ENCODE measurements around the gene SLX9.

GRCh38 chr21:44871479-44871867 is 2.0 kb downstream of the PTTG1IP start:
- PRO-cap, result no peak
- RAMPAGE, long total RNA, result no peak

DNA sequence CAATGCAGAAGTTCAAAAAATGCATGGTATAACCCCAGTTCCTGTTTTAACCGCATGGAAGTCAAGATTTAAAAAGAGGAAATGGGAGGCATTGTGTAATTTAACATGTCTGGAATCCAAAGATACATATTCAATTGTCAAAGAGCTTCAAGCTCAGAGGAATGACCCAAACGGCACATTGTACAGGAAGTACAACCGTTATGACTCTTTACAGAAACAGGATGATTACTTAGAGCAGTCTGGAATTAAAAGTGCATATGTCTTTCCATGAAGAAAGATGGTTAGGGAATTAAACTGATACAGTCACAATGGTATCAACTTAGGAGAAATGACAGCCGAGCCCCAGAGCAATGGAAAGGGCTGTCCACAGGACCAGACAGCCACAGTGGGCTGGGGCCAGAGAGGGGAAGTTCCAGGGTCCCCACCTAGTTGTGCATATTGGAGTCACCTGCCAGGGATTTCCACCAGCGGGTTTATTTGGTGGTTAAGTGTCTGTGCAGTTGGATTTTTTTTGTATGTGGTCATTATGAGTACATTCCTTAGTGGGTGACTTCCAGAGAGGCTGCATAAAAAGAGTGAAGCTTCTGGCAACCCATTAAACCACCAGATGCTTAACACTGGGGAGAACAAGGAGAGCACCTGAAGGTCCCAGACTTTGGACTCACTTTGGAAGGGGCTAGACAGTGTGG is 7.6 kb upstream of the PTTG1IP start:
- PRO-cap, result no peak
- RAMPAGE, long total RNA, result no peak

- PRO-cap, result no peak
- RAMPAGE, long total RNA, result no peak
Observed at GRCh38 chr21:44892859-44893121, 19.3 kb upstream of the PTTG1IP start.

- PRO-cap, result no peak
- RAMPAGE, long total RNA, result no peak
Observed at GRCh38 chr21:44903385-44903949, 17.2 kb downstream of the ITGB2 start.

DNA sequence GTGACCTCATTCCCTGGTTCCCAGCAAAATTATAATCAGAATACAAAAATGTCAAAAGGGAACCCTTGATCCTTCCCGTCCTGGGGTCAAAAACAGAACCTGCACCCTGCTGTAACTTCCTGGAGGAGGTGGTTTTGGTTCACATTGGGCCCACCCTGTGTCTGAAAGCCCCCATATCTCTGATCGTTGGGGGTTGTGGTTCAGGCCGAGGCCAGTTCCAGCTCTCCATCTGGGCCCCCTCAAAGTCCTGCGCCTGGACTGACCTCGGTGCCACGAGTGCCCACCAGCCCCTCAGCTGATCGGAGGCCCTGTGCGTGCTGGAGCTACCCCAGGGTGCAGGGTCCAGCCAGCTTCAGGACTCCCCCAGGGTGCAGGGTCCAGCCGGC is 8.2 kb downstream of the ITGB2 start:
- PRO-cap, result no peak
- RAMPAGE, long total RNA, result no peak

GRCh38 chr21:44923349-44924090 is 2.8 kb upstream of the ITGB2 start:
- PRO-cap, result no peak
- RAMPAGE, long total RNA, result no peak

- PRO-cap, result no peak
- RAMPAGE, long total RNA, result no peak
Observed at GRCh38 chr21:44924796-44925491, 4.2 kb upstream of the ITGB2 start.

GRCh38 chr21:44939410-44940736 is at the start of gene SLX9:
TSS of gene SLX9 (plus strand) at chr21:44940029.
- PRO-cap, result bidirectional peak, plus-strand start at chr21:44940036, minus-strand start at chr21:44939876
- RAMPAGE, long total RNA, result no peak

DNA sequence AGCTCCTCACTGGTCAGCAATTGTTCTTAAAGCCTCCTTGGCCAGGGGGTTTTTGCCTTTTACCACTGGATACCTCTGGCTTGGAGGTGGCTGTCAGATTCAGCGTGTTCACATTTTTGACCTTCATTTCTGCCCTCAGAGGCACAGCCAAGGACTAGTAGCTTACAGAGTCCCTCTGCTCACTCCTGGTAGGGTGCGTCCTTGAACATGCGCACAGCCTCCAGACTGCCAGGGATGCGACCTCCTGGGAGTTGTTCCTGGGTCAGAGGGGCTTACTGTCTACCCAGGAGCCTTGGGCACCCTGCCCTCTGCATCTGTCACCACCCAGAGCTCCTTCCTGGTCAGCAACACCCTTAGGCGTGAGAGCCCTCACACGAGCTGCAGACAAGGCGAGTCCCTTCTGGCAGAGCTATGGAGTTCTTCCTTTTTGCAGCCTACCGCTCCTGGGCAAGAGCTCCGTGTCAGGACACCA is 1.7 kb downstream of the SLX9 start:
- PRO-cap, result no peak
- RAMPAGE, long total RNA, result no peak

GRCh38 chr21:45067689-45068188 is 6.6 kb upstream of the ADARB1 start:
- PRO-cap, result no peak
- RAMPAGE, long total RNA, result no peak

GRCh38 chr21:45073265-45074008 is 943 bp upstream of the ADARB1 start:
- PRO-cap, result no peak
- RAMPAGE, long total RNA, result no peak

- PRO-cap, result no peak
- RAMPAGE, long total RNA, result no peak
Observed at GRCh38 chr21:45075223-45075893, 978 bp downstream of the ADARB1 start.

DNA sequence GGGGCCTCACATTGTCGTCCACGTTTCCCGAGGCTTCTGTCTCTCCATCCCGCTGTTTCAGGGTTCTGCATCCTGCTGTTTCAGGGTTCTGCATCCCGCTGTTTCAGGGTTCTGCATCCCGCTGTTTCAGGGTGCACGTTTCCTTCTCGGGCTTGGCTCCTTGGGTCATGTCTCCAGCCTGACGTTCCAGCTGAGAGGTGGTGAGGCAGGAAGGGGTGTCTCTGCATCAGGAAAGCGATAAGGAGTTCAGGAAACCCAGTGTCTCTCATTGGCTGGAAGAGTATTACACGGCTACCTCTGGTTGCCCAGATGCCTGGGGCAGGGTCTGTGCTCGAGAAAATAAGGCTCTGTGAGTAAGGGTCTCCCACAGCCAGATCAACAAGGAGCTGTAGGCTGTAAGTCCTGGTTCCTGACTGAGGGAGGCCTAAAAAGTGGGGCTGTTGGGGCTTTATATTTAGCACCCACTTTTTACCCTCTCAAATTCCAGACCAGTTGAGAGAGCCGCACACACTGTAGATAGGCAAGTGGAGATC is 21.2 kb downstream of the ADARB1 start:
- PRO-cap, result no peak
- RAMPAGE, long total RNA, result no peak

DNA sequence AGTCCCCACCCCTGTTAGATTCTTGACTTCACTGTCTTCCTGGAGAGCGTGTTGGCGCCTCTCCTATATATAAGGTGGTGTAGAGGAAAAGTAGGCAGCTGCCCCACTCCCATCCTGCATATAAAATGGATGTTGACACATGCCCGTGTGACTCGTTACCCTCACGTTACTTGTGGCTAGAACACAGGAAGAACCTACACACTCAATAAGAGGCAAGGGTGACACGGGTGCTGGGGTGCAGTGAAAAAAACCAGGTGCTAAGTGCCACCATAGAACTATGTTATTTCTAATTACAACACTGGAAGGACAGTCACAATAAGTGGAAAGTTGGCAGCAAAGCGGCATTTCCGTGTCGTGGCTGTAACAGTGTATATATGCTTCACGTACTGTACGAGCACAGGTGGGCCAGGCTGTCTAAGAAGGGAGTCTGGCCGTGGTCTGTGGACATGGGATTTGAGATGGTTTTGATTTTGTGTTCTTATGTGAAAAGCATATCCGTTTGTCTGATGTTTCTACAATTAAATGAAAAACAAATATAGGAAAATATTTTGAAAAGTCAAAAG is 60.8 kb downstream of the POFUT2 start:
- PRO-cap, result no peak
- RAMPAGE, long total RNA, result no peak

GRCh38 chr21:45267037-45267326 is 20.7 kb downstream of the POFUT2 start:
- PRO-cap, result no peak
- RAMPAGE, long total RNA, result no peak

DNA sequence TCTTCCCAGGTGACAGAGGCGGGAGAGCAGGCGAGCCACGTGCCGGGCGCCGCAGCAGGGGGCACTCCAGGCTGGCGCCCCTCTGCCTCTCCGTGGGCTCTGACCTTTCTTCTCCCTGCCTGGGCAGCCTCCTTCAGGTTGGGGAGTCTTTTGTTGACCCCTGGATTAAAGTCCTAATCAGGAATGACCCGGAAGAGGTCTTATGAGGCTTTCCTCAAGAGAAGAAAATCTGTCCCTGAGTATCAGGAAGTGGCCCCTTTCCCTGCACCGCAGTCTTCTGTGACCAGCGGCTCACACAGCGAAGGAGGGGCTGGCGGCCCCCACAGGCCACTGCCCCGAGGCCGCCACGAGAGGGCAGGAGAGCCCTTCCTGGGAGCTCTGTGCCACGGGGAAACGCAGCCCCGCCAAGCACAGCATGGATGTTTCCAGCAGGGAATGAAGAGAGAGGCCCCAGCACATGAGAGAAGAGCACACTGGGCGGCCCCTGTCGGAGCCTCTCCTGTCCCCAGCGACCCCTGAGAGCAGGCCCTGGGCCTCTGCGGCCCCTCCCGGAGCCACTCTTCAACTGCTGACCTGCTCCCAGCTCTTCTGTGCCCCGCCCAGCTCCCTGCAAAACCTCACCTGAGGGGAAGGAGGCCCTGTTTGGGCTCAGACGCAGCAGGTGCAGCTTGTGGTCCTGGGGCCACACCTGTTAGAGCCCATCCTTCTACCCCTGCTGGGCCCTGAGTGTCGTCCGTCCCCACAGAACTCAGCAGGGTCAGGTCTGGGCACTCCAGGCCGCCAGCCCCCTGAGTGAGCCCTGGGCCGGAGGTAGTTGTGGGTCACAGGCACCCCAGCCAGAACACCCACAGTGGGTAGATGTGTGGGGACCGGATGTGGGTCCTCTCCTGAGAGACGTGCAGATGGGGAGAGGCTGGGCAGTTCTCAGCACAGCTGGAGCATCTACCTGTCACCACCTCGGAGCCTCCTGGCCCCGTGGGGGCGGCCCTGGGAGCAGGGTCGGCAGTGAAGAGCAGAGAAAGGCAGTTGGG is 4.9 kb upstream of the POFUT2 start:
- PRO-cap, result no peak
- RAMPAGE, long total RNA, result no peak

DNA sequence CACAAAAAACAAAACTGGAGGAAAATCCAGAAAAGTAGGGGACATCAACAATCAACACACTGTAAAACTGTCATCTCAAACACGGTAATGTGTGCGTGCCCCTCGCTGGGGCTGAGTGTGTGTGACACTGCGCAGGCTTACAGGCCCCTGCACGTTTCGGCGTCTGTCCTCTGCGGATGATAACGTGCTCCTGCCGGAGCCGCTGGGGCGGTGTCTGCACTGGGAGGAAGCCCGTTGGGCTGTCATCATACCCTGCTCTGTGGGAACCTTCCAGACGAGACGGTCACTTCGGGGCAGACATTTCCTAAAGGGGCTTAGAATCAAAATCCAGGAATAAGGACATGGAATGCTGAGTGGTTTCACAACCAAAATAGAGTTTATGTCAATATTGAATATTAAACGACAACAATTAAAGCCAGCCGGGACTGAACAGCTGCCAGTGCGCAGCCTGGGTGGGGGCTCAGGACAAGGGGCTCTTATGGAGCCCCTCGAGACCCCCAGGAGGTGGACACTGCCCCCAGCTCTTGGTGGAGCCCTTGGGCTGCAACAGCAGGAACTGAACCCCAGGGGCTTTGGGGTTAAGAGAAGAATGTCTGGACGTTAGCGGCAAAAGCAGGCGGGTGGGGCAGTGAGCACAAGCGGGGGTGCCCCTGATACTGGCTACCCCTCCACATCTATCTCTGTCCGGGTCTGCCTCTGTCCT is 11.9 kb upstream of the POFUT2 start:
- PRO-cap, result no peak
- RAMPAGE, long total RNA, result no peak

DNA sequence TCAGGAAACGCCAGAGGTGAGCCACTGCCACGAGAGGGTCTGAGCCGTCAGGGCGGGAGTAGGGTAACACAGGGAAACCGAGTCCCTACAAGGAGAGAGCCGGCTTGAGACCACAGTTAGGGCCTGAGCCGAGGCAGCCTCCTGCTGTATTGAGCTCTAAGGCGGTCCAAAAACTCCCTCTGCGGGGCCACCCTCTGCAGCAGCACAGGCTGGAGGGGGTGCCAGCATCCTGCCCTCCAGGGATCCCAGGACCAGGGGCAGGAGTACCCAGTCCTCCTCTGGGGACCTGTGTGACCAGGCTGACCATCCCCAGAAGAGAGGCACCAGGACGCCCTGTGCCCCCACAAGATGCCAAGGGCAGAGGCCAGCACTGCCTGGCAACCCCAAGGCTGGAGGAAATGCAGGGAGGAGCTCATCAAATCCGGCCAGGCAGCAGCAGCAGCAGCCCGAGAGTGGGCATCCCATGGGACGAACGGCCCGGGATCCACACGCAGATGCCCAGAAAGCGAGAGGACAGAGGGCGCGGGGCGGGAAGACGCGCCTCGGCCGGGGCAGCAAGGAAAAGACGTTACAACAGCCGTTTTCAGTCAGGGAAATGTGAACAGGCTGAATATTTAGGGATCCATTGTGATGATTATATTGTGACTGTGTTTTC is 57.2 kb upstream of the COL18A1 start:
- PRO-cap, result no peak
- RAMPAGE, long total RNA, result no peak

- PRO-cap, result no peak
- RAMPAGE, long total RNA, result no peak
Observed at GRCh38 chr21:45408825-45409398, 3.9 kb downstream of the COL18A1 start.

DNA sequence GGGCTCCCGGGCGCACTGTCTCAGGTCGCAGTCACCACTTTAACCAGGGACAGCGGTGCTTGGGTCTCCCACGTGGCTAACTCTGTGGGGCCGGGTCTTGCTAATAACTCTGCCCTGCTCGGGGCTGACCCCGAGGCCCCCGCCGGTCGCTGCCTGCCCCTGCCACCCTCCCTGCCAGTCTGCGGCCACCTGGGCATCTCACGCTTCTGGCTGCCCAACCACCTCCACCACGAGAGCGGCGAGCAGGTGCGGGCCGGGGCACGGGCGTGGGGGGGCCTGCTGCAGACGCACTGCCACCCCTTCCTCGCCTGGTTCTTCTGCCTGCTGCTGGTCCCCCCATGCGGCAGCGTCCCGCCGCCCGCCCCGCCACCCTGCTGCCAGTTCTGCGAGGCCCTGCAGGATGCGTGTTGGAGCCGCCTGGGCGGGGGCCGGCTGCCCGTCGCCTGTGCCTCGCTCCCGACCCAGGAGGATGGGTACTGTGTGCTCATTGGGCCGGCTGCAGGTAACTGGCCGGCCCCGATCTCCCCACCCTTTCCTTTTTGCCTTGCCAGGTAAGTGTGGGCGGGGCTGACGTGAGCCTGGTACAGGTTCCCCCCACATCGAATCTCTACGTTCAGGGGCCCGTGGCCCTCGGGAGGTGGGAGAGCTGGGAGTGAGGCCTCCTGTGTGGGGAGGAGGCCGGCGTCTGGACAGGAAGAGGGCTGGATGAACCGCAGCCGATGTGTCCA is 51.6 kb downstream of the COL18A1 start:
- PRO-cap, result no peak
- RAMPAGE, long total RNA, result no peak